ENCODE measurements around the genes DHX37 and PIWIL1.

GRCh38 chr12:124747075-124747778 lies 116.4 kb downstream of the SCARB1 start:
- PRO-cap = no peak

GRCh38 chr12:124774653-124775146 lies 89.0 kb downstream of the SCARB1 start:
- PRO-cap = no peak

DNA sequence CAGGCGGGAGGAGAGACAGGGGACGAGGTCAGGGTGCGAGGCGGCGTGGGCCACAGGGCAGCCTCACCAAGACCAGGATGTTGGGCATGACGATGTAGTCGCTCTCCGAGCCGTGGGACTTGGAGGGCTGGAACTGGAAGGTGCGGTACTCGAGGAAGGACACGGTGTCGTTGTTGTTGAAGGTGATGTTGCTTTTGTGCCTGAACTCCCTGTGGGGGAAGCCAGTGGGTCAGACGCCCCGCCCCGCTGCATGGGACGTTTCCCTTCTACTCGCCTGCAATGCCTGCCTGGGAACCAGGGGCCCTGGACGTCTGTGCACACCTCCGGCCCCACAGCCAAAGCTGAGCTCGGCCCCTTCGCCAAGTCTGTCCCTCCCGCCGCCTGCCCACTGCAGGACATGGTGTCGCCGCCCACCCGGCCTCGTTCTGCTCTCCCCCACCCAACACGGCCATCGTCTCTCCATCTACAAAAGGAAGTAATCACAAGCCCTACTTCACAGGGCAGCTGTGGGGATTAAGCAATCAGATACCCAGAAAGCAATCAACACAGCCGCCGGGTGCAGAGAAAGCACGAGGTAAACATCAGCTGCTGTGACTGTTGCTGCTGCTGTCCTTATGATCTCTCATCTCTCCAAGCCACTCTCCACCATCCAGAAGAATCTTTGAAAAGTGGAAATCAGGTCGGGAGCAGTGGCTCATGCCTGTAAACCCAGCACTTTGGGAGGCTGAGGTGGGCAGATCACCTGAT lies 48.6 kb downstream of the SCARB1 start:
- PRO-cap = no peak

DNA sequence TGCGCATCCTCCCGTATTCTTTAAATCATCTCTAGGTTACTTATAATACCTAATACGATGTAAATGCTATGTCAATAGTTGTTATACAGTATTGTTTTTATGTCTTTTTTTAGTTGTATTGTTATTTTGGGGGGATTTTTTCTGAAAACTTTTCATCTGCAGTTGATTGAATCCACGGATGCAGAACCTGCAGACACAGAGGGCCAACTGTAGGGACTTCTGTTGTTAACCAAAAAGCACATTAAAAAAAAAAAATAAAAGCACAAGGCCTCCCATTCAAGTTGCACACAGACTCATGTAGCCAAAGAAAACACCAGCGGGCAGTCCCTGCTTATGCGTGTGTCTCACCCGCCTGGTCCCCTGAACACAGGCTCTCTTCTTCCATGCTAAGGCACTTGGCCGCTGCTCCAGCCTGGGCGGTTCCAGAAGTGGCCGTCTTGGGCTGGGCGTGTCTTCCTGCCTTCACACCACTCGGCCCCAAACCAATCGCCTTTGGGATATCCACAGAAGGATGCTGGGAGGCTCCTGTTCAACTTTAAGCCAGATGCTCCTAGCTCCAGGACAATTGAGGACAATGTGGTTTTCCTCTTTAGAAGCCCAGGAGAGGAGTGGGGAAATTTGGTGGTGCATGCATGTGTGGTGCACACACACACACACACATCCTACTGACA lies 2.3 kb downstream of the SCARB1 start:
- PRO-cap = no peak

DNA sequence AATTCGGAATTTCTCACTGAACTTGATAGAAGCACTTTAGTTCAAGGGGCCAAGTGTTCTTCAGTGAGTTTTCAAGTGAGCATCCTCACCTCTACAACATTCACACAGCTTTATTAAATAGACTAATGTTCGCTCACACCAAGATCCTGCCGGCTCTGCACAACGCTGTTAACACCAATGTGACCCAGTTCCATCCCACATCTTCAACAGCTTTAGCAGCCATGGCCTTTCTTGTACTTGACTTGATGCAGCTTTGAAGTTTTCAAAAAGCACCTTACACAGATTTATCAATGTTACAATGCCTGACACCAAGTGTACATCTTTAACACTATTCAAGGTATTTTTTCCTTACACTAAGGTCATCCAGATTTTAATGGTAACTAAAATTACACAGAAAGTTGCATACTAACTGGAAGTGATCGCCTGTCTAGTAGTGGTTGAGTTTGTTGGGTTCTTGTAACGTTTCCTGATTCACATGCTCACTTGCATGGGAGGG lies 4.4 kb downstream of the UBC start:
- PRO-cap = no peak

GRCh38 chr12:124911653-124912104 lies 2.8 kb downstream of the UBC start:
- PRO-cap = no peak

- PRO-cap = unidirectional peak, minus-strand start at chr12:124989031
These were observed at the start of gene DHX37 for GRCh38 chr12:124988802-124989352. TSS of gene DHX37 (minus strand) at chr12:124989131.

- PRO-cap = no peak
These were observed 154.7 kb downstream of the TMEM132B start for GRCh38 chr12:125340772-125341429.

DNA sequence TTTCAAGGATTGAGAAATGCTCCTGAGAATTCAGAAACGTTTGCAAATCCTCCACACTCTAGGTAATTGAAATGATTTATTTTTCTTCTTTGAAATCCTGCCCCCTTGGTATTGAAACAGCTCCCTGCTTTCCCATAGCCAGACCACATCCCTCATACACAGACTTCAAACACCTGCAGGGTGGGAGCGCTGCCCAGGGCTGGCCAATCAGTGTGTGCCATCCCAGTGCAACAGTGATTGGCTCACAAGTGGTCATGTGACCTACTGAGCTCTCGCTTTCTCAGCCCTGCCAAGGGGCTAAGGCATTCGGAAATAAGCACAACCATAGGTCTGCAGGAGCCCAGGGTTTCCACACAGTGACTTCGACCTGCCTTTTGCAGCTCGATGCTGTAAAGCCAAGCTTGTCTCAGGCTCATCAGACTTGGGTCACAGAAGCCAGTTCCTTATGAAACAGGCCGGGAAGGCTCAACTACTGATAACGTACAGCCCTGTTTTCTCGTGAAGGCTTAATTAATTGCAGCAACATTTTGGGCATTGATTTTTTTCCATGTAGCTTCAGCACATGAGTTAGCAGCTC lies 970.6 kb downstream of the TMEM132B start:
- PRO-cap = no peak

DNA sequence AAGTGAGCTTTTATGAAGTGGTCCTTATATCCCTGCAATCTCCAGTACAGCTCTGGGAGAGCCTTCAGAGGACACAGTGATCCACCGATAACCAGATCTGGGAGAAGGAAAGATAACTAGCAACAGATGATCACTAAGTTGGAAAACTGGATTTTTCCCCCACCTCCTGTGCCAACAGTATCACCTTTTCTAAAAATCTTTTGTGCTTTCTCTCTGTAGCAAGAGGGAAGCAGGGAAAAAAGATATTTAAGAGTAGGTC lies 1390.5 kb upstream of the TMEM132C start:
- PRO-cap = no peak

DNA sequence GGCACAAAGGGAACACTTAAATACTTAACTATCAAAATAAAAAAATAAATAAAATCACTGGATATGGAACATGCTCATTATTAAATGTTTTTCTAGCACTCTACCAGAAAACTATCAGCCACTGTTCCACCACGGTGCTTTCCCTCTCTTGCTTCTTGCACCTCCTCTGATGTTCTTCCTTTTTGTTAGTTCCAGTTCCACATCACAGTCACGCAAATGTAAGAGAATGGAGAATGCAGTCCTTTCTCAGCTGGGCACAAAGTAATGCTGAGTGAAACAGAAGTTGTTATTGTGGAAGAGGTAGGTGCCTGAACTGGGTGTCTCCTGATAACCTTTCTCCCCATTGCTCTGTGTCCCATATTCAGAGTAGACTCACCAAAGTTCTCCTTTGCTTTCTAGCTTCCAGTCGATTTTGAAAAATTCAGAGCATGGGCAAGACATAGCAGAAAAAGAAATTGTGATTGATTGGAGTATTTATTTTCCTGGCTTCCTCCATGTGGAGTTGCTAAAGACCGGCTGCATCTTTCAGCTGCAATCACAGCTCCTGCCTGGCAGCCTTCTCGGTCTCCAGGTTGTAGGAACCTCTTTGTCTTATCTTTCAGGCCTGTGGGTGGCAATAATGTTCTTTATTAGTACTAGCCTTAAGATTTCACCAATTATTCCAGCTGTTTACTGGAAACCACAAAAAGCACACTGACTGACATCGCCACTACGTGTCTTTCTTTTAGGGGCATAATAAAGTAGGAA lies 1116.8 kb upstream of the TMEM132C start:
- PRO-cap = no peak

DNA sequence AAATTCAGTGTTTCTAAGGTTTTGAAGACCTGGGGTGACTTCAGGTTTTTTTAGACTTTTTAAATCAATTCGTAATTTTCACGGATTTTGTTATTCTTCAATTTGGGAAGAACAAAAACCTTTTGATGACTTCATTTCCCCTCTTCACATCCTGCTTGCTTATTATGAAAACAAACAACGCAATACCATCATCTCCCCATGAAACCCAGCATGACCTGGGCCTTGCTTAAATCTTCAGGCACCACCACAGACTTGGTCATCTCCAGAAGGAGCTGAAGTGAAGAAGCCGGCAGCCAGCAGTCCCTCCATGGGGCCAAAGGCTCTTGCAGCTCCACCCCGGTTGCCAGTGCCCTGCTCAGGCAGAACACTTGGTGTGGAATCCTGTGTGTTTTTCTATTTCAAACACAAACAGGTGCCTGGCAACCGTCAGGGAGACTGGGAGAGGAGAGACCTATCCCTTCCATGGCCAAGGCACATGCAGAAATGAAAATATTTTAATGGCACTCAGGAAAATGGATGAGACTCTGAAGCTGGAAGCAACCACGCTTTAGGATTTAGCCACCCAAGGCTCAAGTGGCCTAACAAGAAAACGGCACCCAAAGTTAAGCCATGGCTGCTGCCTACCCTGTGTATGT lies 982.9 kb upstream of the TMEM132C start:
- PRO-cap = no peak

DNA sequence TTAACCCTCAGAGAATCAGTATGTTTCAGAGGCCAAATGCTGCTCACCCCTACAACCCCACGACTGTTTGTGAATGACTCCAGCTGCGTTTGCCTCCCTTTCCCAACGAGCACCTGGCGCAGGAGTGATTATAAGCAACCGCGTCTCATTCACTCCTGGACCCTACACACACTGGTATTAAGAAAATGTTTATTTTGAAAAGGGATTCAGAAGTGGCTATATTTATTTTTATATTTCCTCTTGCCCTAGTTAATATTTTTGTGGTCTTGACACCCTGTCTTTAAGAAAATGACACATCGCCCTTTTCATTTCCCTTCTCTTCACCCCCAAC lies 77.9 kb downstream of the SLC15A4 start:
- PRO-cap = no peak

DNA sequence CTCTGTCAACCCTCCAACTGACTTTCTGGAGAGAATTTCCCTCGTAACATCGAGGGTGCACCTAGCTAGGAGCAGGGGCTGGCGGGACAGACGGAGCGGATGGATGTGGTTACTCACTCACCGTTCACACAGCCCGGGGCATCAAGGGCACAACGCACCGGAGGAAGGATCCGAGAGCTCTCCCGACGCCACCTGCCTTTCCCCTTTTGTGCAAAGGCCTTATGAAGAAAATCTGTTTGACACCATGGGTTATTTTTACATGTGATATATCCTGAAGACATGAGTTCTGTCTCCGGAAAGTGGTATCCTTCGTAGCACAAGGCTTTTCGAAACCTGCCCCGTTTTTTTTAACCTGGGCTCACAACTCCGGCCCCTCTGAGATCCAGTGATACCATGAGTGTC lies 31.3 kb downstream of the SLC15A4 start:
- PRO-cap = no peak

GRCh38 chr12:128817524-128818507 lies 5.9 kb downstream of the SLC15A4 start:
- PRO-cap = no peak

GRCh38 chr12:128819778-128820630 lies 3.8 kb downstream of the SLC15A4 start:
- PRO-cap = no peak

DNA sequence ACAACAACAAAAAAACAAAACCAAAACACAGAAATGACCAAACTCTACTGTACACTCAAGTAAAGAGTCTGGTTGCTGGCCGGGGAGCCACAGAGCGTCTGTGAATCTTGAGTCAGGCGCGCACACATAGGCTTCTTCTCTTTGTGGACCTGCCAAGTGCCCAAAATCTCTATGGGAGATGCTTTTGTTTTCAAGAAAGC lies 16.9 kb downstream of the GLT1D1 start:
- PRO-cap = no peak

DNA sequence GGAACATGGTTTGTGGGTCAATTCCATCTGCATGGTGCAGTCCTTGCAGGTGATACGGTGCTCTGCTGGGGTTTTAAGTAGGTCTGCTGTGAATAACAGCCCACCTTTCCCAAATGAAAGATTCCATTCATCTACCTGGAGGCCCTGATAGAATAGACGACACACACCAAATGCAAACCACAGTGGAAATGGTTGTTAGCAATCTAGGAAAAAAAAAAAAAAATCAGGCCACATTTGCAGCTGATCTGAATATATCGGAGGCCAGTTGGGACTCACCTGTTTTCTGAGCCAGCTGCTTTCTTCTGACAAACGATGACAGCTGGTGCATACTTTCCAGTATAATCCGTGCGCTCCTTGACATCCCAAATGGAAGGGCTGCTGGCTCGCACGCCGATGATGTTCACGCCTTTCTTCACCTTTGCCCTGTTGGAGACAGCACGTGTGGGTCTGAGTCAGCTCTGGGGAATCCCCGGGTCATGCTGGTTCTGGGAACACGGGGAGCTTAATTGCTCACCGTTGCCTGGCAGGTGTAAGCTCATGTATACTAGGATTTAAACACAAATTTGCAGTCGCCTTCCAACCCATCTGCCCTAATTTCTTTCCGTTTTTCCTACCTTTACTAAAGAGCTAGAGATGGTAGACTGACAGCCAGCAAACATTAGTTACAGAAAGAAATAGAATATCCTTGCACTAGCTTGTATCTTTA lies 372.9 kb downstream of the TMEM132D start:
- PRO-cap = no peak

DNA sequence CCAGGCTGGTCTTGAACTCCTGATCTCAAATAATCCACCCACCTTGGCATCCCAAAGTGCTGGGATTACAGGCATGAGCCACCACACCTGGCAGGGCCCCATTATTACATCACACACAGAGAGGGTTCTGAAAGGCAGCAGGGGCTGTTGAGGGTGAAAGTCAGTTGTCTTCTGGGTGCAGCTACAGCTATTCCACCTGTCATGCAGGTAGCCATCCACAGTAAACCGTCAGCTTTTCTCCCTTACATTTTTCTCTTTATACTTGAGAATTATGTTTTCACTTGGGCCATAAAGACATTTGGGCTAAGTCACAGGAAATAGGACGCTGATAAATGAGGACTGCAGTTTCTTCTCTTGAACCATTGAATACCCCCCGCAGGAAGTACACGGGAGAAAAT lies 91.1 kb upstream of the FZD10 start:
- PRO-cap = no peak

GRCh38 chr12:130337745-130338300 lies at the start of gene PIWIL1:
TSS of gene PIWIL1 (plus strand) at chr12:130337887.
- PRO-cap = no peak